Epithelial cell of proximal tubule (primary cell): ENCODE data around the genes LGALS4, IFNL3 and SAMD4B.

GRCh38 chr19:38736476-38737290 lies 7.6 kb downstream of the CAPN12 start:
- RAMPAGE, long total RNA: no peak
- RRBS: 3% methylated on average over 5 of the region's 34 CpGs

DNA sequence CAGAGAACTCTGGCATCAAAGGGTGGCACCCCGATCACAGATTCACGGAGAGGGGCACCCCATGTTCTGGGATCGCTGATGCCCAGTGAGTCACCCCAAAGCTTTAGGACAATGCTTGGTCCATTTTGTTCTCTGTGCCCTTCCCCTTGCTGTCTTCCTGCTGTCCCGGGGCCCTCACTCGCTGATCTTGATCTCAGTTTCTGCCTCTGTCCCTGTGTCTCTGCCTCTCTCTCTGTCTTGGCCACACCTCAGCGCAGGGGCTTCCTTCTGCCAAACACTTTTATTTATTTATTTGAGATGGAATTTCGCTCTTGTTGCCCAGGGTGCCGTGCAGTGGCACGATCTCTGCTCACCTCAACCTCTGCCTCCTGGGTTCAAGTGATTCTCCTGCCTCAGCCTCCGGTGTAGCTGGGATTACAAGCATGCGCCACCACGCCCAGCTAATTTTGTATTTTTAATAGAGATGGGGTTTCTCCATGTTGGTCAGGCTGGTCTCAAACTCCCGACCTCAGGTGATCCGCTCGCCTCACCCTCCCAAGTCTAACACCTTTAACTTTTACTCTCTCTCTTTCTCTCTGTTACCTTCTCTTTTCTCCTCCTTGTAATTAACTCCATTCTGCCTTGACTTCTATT lies 8.6 kb downstream of the LGALS4 start:
- RAMPAGE, long total RNA: no peak
- RRBS: no CpG with 5 or more reads among the region's 15 CpGs

- RAMPAGE, long total RNA: no peak
- RRBS: no CpG with 5 or more reads among the region's 24 CpGs
These were observed at the start of gene LGALS4 for GRCh38 chr19:38812656-38813438. LGALS4 (minus strand) TSS chr19:38812945.

GRCh38 chr19:38836311-38837486 lies 5.1 kb upstream of the ECH1 start:
- RAMPAGE, long total RNA: no peak
- RRBS: no CpG with 5 or more reads among the region's 12 CpGs

- RAMPAGE, long total RNA: no peak
- RRBS: no CpG with 5 or more reads among the region's 9 CpGs
These were observed 921 bp upstream of the HNRNPL start for GRCh38 chr19:38850740-38851074.

GRCh38 chr19:38974942-38975101 lies 720 bp downstream of the FBXO17 start:
- RAMPAGE, long total RNA: no peak
- RRBS: no CpG with 5 or more reads among the region's 4 CpGs

GRCh38 chr19:39200109-39200956 lies 3.6 kb downstream of the NCCRP1 start:
- RAMPAGE, long total RNA: no peak
- RRBS: 77% methylated on average over 8 of the region's 33 CpGs

DNA sequence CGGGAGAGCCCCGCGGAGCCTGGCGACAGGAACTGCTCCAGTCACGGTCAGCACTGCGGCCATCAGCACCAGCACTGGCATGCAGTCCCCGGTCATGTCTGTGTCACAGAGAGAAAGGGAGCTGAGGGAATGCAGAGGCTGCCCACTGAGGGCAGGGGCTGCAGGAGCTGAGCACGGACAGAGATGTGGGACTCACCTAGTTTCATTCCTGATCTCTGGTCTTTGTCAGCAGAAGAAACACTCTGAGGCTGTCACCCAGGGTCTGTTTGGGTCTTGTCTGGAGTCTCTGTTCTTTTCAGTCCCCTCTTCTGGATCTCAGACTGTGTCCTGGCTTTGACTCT lies at the start of gene IFNL3:
TSS of gene IFNL3 (minus strand) at position 135 of the 341 bp plus-strand sequence.
- RAMPAGE, long total RNA: no peak
- RRBS: 82% methylated on average over 2 of the region's 8 CpGs

- RAMPAGE, long total RNA: no peak
- RRBS: under 1% methylated on average over 10 of the region's 107 CpGs
These were observed at the start of gene SAMD4B for GRCh38 chr19:39342199-39342878. SAMD4B (plus strand) TSS chr19:39342421.

DNA sequence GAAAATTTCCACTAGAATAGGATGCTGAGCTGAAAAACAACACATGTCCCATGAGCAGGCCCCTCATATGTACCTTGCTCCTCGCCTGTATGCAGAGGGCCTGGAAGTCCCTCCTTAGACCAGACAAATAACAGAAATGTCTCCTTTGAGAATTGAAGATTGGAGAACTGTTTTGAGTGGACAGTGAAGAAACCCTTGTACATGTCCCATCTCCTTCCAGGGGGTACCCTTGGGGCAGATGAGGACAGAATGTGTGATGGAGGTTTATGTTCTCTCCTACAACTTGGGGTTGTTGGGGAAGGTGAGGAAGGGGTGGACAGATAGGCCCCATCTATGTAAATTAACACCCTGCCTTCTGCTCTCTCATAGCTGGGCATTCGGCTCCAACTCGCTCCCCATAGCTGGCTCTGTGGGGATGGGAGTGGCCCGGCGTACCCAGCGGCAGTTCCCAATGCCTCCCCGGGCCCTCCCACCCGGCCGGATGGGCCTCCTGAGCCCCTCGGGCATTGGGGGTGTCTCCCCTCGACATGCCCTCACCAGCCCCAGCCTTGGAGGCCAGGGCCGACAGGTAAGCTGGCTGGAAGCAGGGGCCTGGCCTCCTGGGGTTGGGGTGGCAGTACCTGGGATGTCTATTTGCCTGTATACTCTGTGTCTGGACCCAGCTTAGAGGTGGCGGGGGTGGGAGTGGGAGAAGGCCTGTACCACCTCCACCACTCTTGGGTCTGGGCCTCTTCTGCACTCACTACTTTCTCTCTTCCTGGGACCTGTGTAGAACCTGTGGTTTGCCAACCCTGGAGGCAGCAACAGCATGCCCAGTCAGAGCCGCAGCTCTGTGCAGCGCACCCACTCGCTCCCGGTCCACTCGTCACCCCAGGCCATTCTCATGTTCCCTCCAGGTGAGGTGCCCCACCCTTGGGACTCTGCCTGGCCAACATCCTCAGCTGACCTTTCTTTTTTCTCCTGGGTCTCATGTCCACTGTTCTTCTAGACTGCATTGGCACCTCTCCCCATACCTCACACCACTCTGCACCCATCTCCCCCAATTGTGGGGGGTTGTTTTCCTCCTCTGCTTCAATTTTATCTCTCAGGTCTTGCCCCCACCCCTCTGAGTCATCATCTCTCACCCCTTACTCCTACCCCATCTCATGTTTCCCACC lies 10.3 kb downstream of the PAF1 start:
- RAMPAGE, long total RNA: no peak
- RRBS: no CpG with 5 or more reads among the region's 18 CpGs

GRCh38 chr19:39385124-39385683 lies 5.7 kb downstream of the PAF1 start:
- RAMPAGE, long total RNA: no peak
- RRBS: 84% methylated on average over 1 of the region's 8 CpGs

- RAMPAGE, long total RNA: no peak
- RRBS: 2% methylated on average over 7 of the region's 44 CpGs
These were observed 2.8 kb downstream of the ZFP36 start for GRCh38 chr19:39409304-39409904.

DNA sequence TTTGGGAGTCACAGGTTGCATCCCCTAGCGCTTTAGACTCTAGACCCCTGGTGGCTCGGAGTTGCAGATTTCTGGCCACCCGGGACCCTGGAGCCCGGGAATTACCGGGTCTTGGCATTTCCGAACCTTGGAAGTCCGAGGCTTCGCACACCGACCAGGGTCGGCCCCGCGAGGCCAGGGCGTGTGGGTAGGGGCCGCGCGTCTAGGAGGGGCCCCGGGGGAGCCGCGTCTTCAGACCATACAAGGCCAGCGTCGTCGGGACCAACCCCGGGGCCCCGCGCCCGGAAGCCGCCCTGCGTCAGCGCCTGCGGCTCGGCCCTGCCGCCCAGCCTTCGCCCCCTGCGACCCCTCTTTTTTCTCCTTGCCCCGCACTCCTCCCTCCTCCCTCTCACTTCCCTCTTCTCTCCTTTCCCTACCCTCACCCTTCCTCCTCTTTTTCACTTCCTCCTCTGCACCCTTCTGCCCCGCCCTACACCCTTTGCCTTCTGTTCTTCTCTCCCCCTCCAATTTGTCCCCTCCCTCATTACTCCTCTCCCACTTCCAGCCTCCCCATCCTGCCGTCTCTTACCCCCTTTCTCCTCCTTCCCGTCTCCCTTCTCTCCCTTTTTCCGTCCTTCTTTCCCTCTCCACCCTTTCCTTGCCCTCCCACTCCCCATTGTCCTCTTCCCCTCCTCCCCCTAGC lies 2.4 kb upstream of the PLEKHG2 start:
- RAMPAGE, long total RNA: no peak
- RRBS: 1% methylated on average over 13 of the region's 39 CpGs

DNA sequence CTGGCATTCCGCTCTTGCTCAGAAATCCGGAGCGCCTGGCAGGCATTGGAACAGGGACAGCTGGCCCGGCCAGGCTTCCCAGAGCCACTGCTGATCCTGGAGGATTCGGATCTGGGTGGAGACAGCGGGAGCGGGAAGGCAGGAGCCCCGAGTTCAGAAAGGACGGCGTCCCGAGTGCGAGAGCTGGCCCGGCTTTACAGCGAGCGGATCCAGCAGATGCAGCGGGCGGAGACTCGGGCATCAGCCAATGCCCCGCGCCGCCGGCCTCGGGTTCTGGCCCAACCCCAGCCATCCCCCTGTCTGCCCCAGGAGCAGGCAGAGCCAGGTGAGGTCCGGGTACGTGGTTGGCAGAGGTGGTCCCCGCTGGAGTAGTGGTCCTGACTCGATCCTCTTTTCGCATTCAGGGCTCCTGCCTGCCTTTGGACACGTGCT lies 10.9 kb downstream of the PLEKHG2 start:
- RAMPAGE, long total RNA: no peak
- RRBS: 89% methylated on average over 3 of the region's 29 CpGs

DNA sequence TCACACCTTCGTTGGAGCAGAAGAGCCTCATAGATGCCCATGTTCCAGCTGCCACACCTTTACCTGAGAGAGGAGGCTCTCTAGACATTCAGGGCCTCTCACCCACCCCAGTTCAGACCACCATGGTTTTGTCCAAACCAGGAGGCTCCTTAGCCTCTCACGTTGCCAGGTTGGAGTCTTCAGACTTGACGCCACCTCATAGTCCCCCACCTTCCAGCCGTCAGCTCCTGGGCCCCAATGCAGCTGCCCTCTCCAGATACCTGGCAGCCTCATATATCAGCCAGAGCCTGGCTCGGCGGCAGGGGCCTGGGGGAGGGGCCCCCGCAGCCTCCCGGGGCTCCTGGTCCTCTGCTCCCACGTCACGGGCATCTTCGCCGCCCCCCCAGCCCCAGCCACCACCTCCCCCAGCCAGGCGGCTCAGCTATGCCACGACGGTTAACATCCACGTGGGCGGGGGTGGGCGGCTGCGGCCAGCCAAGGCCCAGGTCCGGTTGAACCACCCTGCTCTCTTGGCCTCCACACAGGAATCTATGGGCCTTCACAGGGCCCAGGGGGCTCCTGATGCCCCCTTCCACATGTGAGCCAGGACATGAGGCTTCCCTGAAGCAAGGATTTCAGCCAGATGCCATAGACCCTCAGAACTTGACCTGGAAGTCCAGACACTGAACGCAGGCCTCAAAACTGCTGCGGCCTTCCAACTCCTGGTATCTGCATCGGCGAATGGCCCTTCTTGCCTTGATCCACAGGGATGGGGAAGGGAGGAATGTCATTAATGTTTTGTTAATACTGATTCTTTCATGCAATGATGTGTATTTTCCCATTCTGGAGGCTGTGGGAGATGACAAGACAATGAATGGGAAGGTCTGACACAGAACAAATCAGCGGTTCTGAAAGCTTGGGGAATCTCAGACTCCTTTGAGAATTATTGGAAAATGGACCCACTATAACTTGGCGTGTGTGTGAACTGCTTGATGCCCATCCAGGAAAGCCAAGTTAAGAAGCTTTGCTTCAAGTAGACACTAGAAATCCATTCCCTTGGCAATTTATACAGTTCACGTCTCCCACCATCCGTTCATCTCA lies 10.7 kb downstream of the RPS16 start:
- RAMPAGE, long total RNA: no peak
- RRBS: no CpG with 5 or more reads among the region's 28 CpGs

GRCh38 chr19:39428145-39429309 lies 7.2 kb downstream of the RPS16 start:
- RAMPAGE, long total RNA: no peak
- RRBS: 5% methylated on average over 5 of the region's 29 CpGs

- RAMPAGE, long total RNA: no peak
- RRBS: no CpG with 5 or more reads among the region's 9 CpGs
These were observed 3.3 kb downstream of the RPS16 start for GRCh38 chr19:39432447-39432913.

DNA sequence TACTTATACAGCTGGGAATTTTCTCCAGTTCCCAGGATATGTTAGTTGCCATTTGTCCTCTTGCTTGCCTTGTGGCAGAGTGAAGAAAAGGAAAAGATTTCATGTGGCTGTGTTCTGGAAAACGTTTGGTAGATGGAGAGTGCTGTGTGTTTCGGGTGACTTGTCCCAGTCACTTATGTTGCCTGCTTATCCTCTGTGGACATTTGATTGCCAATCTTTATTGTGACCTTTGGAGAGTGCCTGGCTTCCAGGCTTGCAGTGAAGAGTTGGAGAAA lies 2.6 kb downstream of the SUPT5H start:
- RAMPAGE, long total RNA: no peak
- RRBS: no CpG with 5 or more reads among the region's 2 CpGs

GRCh38 chr19:39538990-39539778 lies 777 bp downstream of the EID2 start:
- RAMPAGE, long total RNA: no peak
- RRBS: no CpG with 5 or more reads among the region's 30 CpGs

GRCh38 chr19:39704622-39704783 lies 222 bp downstream of the LGALS14 start:
- RAMPAGE, long total RNA: no peak
- RRBS: no CpG with 5 or more reads among the region's 1 CpG